Cardiac muscle cell (in vitro differentiated cells and primary cell): ENCODE measurements around a stretch of chr5.

DNA sequence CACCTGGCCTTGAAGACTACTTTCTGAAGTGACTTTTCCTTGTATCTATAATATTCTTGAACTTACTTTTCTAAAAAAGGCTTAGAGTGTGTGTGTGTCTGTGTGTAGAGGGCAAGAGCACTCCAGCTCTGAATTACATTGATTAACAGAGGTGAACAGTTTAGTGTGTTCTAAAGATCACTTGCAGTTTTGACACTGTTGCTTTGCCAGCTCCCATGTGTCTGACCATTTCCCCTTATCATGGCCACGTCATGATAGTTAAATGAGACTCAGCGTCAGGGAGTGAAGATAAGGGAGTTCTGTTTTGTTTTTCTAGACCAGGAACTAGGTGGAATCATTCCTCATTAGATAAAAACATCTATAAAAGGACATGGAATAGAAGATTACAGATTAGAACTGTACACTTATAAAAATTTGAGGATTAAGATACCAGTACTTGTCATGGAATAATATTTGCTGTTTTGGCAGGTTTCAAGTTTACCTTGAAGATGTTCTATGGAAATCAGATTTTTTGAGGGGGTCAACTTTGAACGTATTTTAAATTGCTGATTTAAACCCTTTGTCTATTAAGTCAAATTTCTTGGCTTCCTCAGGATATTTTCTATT, 82.7 kb downstream of the MTREX start:
- RAMPAGE, long total RNA, result no peak
- RRBS, result no CpG with 5 or more reads among the region's 3 CpGs

GRCh38 chr5:55446196-55446642, 88.5 kb downstream of the PLPP1 start:
- RAMPAGE, long total RNA, result no peak
- RRBS, result no CpG with 5 or more reads among the region's 1 CpG

DNA sequence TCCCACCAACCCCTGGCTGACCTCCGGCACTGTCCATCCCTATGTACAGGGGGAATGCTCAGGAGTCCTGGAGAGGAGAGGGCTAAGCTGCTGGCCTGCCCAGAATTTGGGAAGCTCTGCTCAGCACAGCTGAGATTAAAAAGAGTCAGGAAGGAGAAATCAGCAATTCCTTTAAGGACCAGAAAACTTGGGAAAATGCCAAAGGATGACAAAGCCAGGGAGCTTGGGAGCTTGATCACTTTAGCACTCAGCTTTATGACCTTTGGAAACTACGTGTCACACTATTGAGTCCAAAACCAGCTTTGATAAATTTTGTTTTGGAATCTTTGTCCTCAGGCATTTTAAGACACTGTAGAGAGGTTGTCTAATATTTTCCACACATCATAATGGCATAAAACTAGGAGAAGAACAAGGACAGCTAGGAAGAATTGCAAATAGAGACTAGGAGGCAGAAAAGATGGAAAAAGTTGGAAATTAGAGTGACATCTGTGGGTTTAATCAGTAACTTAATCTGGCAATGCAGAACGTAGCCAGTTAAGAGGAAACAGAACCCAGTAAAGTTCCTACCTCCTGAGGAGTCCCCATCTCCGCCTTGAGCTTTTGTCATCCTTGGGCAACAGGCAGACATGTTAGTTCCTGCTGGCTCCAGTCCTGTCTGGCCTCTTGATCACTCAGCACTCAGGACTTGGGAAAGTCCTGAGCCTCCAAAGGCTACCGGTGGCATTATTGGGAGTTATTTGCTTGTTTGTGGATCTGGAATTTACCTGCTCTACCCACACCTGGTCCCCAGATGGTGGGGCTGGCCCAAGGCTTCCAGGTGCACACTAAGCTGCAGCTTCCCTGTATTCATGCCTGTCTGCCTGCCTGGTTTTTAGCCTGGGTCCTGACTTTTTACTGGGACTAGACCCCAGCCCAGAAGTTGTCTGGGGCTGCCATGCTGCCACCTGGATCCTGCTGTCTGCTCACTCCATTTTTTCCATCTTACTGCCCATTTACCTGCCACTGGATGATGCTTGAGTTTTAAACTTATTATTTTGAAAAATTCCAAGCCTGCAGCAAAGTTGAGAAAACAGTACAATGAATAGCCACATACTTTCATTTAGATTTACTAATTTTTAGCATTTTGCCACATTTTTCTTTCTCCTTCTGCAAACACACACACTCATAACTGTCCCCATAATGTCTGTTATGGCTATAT, 62.8 kb upstream of the PLPP1 start:
- RAMPAGE, long total RNA, result no peak
- RRBS, result no CpG with 5 or more reads among the region's 5 CpGs

- RAMPAGE, long total RNA, result no peak
- RRBS, result no CpG with 5 or more reads among the region's 5 CpGs
Measured at GRCh38 chr5:55951784-55952465, 42.8 kb downstream of the IL6ST start.

- RAMPAGE, long total RNA, result no peak
- RRBS, result no CpG with 5 or more reads among the region's 5 CpGs
Measured at GRCh38 chr5:55973056-55973515, 21.7 kb downstream of the IL6ST start.

GRCh38 chr5:56058747-56059121, 64.0 kb upstream of the IL6ST start:
- RAMPAGE, long total RNA, result no peak
- RRBS, result no CpG with 5 or more reads among the region's 6 CpGs

GRCh38 chr5:56116452-56117310, 116.4 kb downstream of the ANKRD55 start:
- RAMPAGE, long total RNA, result no peak
- RRBS, result no CpG with 5 or more reads among the region's 9 CpGs

GRCh38 chr5:56638203-56638696, 177.1 kb upstream of the MAP3K1 start:
- RAMPAGE, long total RNA, result no peak
- RRBS, result no CpG with 5 or more reads among the region's 1 CpG

- RAMPAGE, long total RNA, result no peak
- RRBS, result no CpG with 5 or more reads among the region's 1 CpG
Measured at GRCh38 chr5:56921782-56922379, 12.5 kb downstream of the SETD9 start.

DNA sequence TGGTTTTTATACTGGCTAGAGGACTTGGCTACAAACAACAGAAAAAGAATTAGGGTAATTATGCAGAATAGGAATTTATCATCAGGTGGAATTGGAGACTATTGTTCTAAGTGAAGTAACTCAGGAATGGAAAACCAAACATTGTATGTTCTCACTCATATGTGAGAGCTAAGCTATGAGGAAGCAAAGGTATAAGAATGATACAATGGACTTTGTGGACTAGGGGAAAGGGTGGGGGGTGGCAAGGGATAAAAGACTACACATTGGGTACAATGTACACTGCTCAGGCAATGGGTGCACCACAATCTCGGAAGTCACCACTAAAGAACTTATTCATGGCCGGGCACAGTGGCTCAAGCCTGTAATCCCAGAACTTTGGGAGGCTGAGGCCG, 51.6 kb upstream of the MIER3 start:
- RAMPAGE, long total RNA, result no peak
- RRBS, result no CpG with 5 or more reads among the region's 3 CpGs

GRCh38 chr5:57004704-57005412, 52.9 kb upstream of the MIER3 start:
- RAMPAGE, long total RNA, result no peak
- RRBS, result no CpG with 5 or more reads among the region's 6 CpGs

- RAMPAGE, long total RNA, result no peak
- RRBS, result no CpG with 5 or more reads among the region's 2 CpGs
Measured at GRCh38 chr5:57031928-57032705, 80.2 kb upstream of the MIER3 start.

DNA sequence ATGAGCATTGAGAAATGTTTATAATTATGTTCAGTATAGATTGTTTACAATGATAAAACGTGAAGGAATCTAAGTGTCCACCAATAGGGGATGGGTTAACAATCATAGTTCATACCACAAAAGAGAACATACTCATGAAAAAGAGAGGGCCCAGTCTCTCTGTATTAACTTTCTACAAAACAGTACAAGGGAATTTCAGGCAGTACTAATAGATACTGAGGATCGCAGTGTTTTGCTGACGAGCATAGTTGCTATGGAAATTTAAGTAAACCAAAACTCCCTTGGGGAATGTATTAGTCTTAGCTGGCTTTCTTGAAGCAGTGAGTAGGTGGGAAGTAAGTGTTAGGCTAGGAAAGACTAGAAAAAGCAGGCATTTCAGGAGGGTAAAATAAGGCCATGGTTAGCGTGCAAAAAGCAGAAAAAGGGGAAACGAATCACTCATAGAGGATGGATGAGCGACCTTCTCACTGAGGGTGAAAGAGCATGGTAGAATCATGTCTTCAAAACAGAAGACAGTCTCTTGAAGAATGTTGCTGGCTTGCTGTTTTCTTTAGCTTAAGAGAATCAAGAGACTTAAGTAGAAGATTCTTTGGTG, 84.3 kb upstream of the ACTBL2 start:
- RAMPAGE, long total RNA, result no peak
- RRBS, result no CpG with 5 or more reads among the region's 6 CpGs

GRCh38 chr5:57780109-57780717, 297.6 kb upstream of the ACTBL2 start:
- RAMPAGE, long total RNA, result no peak
- RRBS, result no CpG with 5 or more reads among the region's 13 CpGs

DNA sequence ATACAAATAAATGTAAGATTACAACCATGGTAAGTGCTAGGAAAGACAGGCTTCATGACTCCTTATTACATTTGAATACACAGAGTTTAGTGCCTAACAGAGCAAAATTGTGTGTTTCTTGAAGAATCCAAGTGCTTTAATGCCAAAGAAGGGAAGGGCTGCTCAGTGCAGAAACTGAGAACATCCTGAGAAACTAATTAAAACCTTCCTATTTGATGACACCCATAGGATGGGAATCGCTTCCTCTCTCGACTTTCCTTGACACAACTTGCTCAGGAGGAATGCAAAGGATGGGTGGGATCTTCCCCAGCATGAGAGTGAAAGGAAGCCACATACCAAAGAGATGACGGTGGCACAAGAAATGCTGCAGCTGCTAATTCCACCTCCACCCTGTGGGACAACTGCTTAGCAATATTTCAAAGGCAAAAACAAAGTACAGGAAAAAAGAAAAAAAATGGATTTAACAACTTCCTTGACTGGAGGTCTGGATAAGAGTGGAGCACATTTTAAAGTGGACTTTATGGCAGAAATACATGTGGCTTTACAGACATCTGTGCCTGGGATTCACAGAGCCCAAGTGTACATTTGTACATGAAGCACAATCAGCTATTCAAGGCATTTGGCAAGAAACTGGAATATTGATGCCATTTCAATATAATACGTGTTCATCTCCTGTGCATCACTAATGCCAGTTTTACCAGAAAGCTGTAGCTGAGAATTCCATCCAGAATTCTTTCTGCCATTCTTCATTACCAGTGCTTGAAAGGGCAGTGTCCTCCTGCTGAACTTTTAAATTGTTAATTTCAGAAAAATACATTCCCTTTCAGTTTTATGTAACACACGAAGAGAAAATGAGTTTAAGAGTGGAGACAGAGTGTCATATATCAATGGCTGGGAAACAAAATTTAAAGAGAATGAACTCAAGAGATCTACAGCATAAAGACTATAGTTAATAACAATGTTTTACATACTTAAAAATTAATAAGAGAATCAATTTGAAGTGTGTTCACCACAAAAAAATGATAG, 359.2 kb upstream of the ACTBL2 start:
- RAMPAGE, long total RNA, result no peak
- RRBS, result no CpG with 5 or more reads among the region's 5 CpGs

GRCh38 chr5:58088865-58089497, 370.9 kb downstream of the PLK2 start:
- RAMPAGE, long total RNA, result no peak
- RRBS, result no CpG with 5 or more reads among the region's 7 CpGs

GRCh38 chr5:58112984-58113704, 346.7 kb downstream of the PLK2 start:
- RAMPAGE, long total RNA, result no peak
- RRBS, result no CpG with 5 or more reads among the region's 11 CpGs

- RAMPAGE, long total RNA, result no peak
- RRBS, result no CpG with 5 or more reads among the region's 13 CpGs
Measured at GRCh38 chr5:58458556-58459350, 1.1 kb downstream of the PLK2 start.

DNA sequence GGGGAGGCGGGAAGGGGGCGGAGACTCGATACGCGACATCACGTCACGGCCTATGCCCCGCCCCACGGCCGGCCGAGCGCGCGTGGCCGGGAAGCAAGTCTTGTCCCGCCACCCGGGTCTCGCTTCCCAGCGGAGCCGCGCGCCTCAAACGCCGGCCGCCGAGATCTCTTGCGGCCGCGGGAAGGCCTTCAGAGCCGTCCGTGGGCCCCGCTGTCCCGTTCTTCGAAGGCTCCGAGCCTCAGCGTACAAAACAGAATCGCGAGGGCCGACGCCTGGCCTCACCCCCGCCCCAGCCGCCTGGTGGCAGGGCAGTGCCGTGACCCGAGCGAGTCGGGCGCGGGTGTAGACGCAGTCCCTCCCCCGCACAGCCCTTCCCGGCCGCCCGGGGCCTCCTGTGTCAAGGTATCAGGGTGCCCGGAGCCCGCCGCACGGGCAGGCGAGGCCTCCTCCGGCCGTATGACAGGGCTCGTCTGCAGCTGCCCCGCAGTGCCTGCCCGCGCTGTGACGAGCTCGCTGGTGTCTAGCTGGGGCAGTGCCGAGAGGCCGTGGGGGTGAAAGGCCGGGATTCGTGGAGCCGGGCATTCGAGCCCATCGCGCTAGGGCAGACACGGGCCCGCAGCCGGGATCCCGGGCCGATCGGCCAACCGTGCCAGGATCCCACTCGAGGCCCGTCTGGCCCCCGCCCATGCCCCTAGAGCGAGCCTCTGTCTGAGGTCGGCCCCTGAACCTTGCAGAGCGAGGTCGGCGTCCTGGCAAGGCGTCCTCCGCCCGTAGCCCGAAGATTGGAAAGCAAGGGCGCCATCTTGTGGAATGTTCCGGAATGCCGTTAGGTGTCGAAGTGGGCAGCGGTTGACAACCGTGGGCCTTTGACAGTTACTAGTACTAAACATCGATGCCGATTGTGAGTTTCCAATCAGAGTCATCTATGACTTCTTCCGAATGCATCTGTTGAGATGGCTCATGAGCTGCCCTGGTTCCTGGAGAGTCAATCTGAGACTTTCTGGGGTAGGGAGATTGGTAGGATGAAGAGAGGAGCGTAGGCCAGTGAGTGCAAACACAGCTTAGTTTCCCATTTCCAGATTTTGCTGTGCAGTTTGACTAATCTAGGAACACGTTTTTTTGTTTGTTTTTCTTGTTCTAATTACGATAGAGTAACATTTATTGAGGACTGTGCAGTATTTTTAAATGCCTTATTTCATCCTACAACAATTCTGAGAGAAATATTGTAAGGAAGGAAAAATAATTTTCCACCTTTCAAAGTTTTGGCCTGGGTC, 669 bp upstream of the PLK2 start:
- RAMPAGE, long total RNA, result no peak
- RRBS, result 3% methylated on average over 22 of the region's 105 CpGs

DNA sequence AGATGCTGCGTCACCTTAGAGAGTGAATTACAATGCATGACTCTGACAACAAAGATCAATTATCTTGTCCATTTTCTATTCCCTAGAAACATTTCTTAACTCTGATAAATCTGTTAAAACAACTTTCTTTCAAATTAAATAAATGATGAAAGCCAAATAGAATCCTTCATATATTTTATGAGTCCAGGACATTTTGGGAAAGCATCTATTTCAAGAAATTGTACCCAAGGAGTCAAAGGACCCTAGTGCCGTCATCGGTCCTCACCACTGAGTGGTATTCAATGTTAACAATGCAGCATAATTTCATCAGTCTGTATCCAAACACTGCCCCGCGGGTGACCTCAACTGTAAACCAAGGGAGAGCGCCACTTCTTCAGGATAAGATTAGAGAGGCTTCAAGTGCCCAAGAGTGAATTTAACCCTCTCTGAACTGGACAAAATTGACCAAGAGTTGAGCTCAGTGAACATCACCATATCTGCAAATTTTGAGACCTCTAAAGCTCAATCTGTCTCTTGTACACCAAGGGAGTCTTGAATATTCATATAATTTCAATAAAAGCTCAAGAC, 535.9 kb downstream of the PDE4D start:
- RAMPAGE, long total RNA, result no peak
- RRBS, result no CpG with 5 or more reads among the region's 6 CpGs